Osteocyte (in vitro differentiated cells): ENCODE measurements around the genes OR2A42, OR2A1 and ARHGEF5.

DNA sequence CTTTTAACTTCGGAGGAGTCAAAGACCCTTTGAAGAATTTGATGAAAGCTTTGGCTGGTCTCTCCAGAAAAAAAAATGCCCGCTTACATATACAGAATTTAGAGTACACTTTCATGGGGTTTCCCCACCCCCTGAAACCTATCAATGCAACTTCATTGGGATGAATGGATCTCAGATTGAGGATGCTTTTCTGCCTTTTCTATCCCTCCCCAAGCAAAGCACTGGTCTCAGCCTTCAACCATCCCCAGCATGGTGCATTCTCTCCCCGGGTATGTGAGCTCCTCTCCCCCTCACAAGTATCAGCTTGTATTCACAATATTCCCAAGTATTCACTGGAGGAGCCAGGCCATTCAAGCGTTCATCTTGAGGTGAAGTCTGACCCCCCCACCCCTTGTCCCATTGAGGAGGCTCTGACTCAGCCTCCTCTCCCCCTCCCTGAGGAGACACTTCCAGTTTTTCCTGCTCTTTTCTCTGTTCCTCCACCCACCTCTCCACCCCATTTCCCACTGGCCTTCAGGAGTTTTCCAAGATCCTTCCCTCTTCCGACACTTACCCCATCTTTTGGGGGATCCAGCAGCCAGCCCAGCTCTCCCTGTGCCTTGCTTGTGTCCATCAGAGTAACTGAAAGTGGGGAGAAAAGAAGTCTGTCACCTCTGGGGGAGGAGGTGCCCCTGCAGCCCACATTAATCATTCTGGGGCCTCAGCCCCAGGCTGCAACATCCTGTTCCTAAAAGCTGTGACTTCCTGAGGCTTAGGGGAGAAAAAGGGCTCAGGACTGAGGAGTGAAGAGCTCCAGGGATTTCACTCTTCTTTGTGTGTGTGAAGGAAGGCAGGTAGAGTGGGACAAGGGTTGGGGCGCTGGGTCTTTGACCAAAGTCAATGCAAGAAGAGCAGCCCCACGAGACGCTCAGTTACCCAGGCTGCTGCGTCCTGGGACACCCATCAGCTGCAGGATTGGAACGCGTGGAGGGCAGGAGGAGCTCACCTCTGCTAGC lies 1.3 kb downstream of the EPHA1 start:
- PRO-cap: no peak

- PRO-cap: no peak
These were observed at the start of gene OR2A42 for GRCh38 chr7:144239475-144239952. TSS of gene OR2A42 (minus strand) at chr7:144239605.

GRCh38 chr7:144312112-144312669 lies at the start of gene OR2A1:
TSS of gene OR2A1 (plus strand) at chr7:144312419.
- PRO-cap: no peak

DNA sequence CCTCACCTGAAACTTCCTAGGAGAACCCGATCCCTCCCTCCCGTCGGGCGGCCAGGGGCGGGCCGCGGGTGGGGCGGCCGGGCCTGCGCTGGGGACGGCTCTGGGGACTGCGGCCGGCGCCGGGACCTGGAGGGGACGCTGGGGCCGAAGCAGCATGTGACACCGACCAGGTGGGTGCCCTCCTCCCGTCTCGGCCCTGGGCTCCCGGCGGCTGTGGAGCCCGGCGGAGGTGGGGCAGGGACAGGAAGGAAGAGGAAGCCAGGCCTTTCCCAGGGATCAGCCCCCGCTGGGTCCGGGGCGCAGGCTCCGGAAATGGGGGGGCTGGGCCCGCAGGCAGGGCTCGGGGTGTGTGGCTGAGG lies at the start of gene ARHGEF5:
Gene ARHGEF5 (plus strand): TSS at position 71 of the 359 bp plus-strand sequence.
- PRO-cap: no peak

- PRO-cap: no peak
These were observed 25.6 kb downstream of the NOBOX start for GRCh38 chr7:144384163-144385032.

DNA sequence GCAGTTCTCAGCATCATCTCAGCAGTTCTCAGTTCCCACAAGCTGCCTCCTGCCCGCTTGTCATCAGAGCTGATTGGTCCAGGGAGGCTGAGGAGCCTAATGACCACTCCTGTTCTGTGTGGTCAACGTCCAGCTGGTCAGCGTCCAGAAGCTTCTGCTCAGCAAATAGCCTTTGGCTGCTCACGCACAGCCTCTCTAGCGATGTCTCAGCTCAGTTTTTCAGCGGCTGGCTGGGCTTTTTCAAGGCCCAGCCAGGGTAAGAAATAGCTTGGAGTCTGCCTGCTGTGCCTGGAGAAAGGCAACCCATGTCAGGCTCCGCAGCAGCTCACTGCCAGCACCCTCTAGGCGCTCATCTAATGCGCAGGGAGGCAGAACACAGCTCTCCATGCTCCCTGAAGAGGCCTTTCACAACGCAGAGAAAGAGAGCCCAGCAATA lies 50.2 kb upstream of the C7orf33 start:
- PRO-cap: no peak

DNA sequence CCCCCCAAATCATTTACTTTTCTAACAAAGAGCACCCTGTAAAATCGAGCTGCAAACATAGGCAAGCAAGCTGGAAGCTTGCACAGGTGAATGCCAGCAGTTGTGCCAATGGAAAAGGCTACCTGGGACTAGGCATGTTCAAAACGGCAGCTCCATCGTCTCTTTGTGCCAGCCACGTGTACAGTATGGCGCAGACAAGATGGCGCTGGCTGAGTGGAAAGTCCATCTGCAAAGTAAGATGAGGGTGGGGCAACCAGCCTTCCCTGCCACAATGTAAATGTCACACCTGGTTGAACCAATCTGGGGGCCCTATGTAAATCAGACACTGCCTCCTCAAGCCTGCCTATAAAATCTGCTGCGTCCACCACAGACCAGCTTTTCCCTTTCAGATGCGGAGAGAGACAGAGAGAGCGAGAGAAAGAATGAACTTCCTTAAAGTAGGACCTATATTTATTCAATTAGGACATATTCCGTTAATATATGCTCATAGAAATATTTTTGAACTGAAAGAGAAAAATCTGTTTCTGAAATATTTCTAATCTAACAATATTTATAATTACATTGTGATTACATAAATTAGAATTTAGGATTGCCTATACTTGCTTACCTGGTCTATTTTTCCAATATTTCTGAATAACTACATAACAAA lies 18.4 kb upstream of the C7orf33 start:
- PRO-cap: no peak

- PRO-cap: no peak
These were observed 13.3 kb upstream of the ZNF282 start for GRCh38 chr7:149181713-149182691.

- PRO-cap: no peak
These were observed 7.4 kb downstream of the ZNF282 start for GRCh38 chr7:149202758-149203229.

GRCh38 chr7:149369568-149370052 lies 91.3 kb downstream of the ZNF777 start:
- PRO-cap: no peak

DNA sequence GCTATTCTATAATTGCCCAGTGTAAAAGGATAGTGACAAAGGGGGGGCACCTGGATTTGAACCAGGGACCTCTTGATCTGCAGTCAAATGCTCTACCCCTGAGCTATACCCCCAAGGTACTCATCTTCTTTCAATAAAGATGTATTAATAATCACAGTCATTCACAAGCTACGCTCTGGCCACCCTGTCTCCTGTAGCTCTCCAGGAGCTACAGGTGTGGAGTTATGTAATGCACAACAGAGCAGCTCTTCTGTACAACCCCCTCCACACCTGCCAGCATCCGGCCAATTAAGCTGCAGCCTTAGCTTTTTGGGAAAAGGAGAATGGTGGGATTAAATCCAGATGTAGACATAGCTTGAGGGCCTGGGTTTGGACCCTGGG lies 83.4 kb downstream of the ZNF777 start:
- PRO-cap: no peak

- PRO-cap: no peak
These were observed 37.8 kb downstream of the ZNF777 start for GRCh38 chr7:149422681-149423875.

DNA sequence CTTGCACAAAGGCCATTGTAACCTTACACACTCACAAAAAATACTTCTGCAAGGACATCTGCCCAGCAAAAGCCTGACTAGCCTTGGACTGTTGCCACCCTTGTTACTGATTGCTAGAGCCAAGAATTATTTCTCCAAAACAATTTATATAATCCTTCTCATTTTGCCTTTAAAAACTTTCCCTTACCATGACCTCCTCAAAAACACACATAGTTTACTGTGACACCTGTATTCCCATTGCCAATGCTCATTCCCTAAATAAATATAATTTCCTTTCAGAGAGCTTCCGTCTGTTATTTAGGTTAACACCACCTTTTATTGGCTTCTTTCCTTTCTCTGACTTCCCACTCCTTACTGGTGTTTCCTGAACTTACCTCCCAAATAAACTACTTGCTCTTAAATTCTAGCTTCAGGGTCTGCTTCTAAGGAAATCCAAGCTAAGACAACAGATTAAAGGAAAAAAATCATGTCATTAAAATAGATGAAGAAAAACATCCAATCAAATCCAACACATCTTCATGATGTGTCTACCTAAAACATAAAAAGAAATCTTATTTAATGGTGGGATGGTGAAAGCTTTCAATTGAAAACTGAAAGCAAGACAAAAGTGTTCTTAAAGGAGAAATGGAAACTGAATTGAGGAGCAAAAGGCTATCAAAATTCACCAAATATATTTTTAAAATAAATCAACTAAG lies 67.5 kb upstream of the ZNF746 start:
- PRO-cap: no peak

- PRO-cap: no peak
These were observed 85.1 kb upstream of the ZNF746 start for GRCh38 chr7:149582397-149583392.

DNA sequence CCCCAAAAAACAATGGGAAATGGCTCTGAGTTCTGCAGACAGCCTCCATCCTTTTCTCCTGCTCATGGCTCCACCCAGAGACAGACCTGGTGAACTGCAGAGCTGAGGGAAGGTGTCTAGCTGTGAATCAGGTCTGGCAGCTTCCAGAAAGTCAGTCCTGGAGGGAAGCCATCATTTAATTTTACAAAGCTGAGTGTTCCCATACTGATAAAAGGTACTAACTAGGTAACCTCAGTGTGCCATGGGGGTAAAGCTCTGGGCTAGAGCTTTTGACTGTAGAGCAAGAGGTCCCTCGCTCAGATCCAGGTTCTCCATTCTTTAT lies 101.4 kb upstream of the ZNF746 start:
- PRO-cap: no peak

- PRO-cap: no peak
These were observed 106.1 kb upstream of the ZNF746 start for GRCh38 chr7:149603476-149604258.

- PRO-cap: no peak
These were observed 108.5 kb upstream of the KRBA1 start for GRCh38 chr7:149605956-149607020.

DNA sequence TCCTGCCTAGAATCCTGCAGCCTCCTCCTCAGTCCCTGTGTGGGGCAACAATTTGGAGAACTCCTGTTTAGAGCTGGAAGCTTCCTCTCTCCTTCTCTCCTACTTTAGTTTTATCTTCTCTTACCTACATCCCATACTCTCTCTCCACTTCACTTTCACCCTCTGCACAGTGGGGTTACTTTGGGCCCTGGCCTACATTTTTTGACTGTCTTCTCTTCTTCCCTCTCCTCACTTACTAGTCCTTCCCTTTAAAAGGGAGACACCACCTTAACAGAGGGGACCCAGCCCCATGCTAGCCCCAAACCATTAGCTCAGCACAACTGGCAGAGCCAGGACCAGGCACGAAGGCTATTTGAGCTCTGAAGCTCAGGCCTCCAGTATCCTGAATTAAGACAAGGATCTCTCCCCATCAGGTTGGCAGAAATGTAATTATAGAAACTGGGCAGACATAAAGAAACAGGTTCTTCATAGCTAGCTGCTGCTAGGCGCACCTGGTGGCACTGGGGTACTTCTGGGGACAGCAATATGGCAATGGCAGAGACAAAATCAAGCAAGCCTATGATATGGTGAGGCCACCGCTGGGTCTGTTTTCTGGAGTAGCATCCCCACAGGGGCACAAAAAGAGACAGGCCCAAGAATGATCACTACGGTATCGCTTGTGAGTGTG lies 100.4 kb upstream of the KRBA1 start:
- PRO-cap: no peak

GRCh38 chr7:149664695-149664918 lies 50.1 kb upstream of the KRBA1 start:
- PRO-cap: no peak

DNA sequence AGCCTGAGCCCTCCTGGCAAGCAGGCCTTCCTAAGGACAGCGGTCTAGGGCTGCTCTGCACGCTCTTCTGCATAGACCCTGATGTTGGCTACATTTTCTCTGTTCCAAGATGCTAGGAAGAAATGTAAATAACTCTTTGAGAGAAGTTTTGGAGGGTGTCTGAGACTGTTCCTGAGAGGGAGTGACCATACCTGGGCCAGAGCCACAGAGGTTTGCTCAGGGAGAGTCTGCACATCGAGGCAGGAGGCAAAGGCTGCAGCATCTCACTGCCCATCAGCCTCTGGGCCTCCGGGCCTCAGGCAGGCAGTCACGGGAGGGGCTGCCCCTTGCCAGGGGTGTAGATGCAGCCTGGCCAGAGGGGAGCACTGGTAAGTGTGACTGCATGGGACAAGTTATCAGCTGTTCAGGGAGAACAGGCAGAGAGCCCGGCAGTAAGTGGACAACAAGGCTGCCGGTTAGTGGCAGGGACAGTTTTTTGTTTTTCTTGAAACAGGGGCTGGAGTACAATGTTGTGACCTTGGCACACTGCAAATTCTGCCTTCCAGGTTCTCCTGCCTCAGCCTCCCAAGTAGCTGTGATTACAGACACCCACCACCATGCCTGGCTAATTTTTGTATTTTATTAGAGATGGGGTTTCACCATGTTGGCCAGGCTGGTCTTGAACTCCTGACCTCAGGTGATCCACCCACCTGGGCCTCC lies 2.8 kb downstream of the KRBA1 start:
- PRO-cap: no peak